Osteoblast (primary cell): ENCODE measurements around the genes ERVW-1, RBM48 and PON1.

DNA sequence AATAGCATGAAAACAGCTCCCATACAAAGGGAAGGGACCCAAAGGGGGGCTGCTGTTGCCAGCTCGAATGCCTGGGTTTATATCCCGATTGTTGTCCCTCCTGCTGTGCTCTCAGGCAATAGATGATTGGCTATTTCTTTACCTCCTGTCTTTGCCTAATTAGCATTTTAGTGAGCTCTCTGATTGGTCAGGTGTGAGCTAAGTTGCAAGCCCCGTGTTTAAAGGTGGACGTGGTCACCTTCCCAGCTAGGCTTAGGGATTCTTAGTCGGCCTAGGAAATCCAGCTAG, at the start of gene ERVW-1:
ERVW-1 (minus strand) TSS at position 54 of the 288 bp plus-strand sequence.
- CAGE, long polyA plus RNA: no peak
- RRBS: no CpG with 5 or more reads among the region's 5 CpGs

- CAGE, long polyA plus RNA: no peak
- RRBS: no CpG with 5 or more reads among the region's 9 CpGs
These were observed 3.6 kb upstream of the ERVW-1 start for GRCh38 chr7:92481166-92481892.

DNA sequence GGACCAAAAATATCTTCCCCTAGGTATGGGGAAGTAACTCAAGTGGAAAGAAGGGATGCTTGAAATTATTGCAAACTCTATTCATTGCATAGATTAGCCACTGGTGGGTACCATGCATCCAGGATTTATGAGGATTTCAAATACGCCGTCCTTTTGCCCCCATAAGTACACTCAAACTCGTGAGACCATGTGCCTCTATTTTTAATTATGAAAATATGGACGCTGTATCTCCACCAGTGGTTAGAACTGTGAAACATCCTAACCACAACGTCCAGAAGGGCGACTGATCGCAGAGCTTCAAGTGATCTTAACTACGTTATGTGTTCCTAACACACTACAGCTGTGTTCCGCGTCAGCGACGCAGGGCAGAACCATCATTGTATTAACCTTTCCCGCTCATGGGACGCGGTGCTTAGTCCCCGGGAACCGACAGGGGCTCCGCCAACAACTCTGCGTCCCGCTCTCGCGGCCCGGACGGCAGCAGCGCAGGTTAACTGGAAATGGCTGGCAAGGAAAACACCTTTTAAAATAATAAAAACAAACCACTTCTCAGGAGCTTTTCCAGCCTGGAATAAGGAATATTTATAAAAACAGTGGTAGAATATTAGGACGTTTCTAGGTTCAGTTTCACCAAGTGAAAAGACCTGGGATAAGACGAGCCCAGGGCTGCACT, 722 bp downstream of the PEX1 start:
- CAGE, long polyA plus RNA: no peak
- RRBS: 2% methylated on average over 8 of the region's 27 CpGs

- CAGE, long polyA plus RNA: start-site peak on the plus strand at chr7:92528784-92528812, 53 and 81 reads in 2 replicates
- RRBS: 2% methylated on average over 15 of the region's 94 CpGs
These were observed at the start of gene RBM48 for GRCh38 chr7:92528135-92529338. RBM48 (plus strand) TSS chr7:92528795.

DNA sequence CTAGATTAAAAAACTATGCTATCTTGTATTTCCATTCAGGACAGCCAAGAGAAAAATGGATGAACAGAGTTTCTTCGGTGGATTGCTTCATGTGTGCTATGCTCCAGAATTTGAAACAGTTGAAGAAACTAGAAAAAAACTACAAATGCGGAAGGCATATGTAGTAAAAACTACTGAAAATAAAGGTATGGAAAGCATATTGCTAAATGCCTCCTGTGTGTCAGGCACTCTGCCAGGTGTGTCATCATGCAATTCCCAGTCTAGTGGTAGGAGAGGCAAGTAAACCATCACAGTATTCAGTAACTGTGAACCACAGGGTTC, 3.7 kb downstream of the RBM48 start:
- CAGE, long polyA plus RNA: no peak
- RRBS: no CpG with 5 or more reads among the region's 2 CpGs

- CAGE, long polyA plus RNA: no peak
- RRBS: no CpG with 5 or more reads among the region's 8 CpGs
These were observed 10.9 kb downstream of the RBM48 start for GRCh38 chr7:92539164-92540290.

GRCh38 chr7:92557402-92557943, 28.9 kb downstream of the RBM48 start:
- CAGE, long polyA plus RNA: no peak
- RRBS: no CpG with 5 or more reads among the region's 5 CpGs

DNA sequence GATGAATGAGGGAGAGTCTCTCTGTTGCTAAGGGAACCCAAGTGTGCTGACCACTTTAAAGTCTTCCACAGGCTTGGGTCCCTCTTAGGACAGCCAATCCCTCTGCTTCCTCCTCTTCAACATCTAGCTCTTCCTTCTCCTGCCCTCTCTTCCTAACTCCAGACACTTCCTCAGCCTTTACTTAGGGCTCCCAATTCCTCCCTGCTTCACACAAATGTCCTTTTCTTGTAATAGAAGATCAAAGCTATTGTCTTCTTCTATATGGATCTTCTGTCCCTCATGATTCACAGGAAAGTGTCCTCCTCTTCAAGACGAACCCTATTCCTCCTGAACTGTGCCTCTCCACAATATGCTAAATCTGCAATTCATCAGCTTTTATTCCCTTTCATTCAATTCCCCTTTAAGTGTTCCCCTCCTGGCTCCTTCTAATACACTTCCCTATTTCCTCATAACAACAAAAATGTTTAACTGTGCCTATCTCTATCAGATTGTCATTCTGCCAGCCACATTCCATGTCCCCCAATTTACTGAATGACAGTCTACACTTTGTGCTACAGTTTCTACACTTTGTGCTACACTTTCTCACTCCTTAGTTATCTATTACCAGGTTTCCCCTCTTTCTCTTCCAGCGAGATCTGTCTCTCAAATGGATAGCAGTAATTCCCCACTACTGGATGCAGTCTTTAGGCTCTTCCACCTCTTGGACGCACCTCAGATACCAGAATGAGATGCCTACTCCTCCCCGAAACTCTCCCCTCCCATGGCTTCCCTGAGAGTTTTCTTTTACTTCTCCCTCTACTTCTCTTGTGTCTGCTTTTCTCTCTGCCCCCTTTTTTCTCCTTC, 37.5 kb downstream of the CDK6 start:
- CAGE, long polyA plus RNA: no peak
- RRBS: no CpG with 5 or more reads among the region's 4 CpGs

DNA sequence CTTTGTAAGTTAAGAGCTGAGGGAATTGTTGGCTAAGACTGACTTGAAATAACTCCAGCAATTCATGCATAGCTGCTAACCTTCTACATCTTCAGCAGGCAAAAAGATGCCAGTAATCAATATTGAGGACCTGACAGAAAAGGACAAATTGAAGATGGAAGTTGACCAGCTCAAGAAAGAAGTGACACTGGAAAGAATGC, 174 bp downstream of the GNGT1 start:
- CAGE, long polyA plus RNA: no peak

- CAGE, long polyA plus RNA: no peak
- RRBS: no CpG with 5 or more reads among the region's 1 CpG
These were observed 97.9 kb upstream of the COL1A2 start for GRCh38 chr7:94296771-94297130.

DNA sequence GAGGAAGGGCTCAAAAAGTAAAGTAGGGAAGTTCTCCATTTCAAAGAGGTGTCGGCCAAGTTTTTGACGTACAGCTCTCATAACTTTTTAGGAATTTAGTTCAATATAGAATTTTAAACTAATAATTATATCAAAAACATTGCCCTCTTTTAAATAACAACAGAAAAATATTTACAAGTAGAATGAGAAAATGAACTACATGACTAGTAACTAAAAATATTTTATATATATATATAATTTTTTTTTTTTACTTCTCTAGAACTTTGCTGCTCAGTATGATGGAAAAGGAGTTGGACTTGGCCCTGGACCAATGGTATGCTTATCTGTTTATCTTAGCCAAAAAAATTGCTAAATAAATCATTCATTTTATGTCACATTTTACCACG, 6.6 kb downstream of the COL1A2 start:
- CAGE, long polyA plus RNA: no peak
- RRBS: no CpG with 5 or more reads among the region's 3 CpGs

- CAGE, long polyA plus RNA: start-site peak on the plus strand at chr7:94427635-94427882, 7,331 and 3,704 reads in 2 replicates
- RRBS: no CpG with 5 or more reads among the region's 14 CpGs
These were observed 32.6 kb downstream of the COL1A2 start for GRCh38 chr7:94426848-94428050.

GRCh38 chr7:94430892-94431535, 36.3 kb downstream of the COL1A2 start:
- CAGE, long polyA plus RNA: no peak
- RRBS: no CpG with 5 or more reads among the region's 2 CpGs

GRCh38 chr7:95323756-95324069, 619 bp downstream of the PON1 start:
- CAGE, long polyA plus RNA: no peak
- RRBS: no CpG with 5 or more reads among the region's 8 CpGs

DNA sequence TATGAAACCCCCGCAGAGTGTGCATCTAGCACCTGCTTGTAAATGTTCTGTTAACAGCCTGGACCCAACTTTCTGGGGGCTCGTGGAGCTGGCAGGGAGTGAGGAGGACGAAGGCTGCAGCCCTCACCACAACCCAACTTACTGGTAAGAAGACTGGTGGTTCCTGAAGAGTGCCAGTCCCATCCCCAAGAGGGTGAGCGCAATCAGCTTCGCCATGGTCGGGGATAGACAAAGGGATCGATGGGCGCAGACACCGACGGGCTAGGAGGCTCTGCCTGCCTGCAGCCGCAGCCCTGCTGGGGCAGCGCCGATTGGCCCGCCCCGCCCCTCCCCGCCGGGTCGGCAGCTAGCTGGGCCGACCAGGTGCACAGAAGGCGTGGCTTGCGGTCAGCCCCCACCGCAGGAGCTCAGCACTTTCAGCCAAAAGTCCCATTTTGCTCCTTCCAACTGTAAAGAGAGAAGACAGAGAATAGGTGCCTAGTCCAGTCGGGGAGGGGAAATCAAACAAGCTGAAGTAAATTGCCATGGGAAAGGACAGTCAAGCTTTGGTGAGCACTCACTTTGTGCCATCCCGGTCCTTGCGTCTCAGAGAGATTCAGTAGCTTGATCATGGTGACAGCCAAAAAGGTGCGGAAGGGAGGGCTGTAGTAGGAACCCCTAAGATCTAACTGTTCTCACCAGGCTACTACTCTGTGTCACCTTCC, at the start of gene PON1:
PON1 (minus strand) TSS at position 273 of the 704 bp plus-strand sequence.
- CAGE, long polyA plus RNA: no peak
- RRBS: no CpG with 5 or more reads among the region's 26 CpGs

DNA sequence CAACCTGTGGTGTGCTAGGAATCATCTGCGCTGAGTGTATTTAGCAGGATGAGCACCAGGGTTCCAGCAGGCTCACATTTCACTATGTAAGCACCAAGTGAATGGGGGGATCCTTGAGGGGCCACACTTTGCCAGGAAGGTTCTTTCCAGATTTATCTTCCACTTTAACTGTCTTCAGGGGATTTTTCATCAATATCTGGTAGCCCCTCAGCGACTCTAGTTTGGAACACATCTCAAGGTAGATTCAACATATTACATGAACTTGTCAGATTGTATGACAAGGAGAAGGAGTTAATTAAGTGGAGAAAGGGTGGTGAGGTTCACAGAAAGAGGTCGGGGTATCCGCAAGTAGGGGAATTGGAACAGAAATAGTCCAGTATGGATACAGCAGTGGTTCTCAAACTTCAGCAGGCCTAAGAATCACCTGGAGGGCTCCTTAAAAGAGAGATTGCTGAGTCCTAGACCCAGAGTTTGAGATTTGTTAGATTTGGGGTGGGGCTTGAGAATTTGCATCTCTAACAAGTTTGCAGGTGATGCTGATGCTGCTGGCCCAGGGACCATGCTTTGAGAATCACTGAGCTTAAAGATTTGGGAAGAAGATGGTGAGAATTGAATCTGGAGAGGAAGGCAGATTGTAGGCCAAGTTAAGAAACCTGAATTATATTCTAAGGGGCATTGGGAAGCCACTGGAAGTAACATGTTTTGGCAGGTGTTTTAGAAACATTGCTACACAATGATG, 3.8 kb upstream of the PON3 start:
- CAGE, long polyA plus RNA: no peak
- RRBS: no CpG with 5 or more reads among the region's 4 CpGs

- CAGE, long polyA plus RNA: no peak
- RRBS: no CpG with 5 or more reads among the region's 1 CpG
These were observed 5.4 kb upstream of the PON3 start for GRCh38 chr7:95401456-95402035.

DNA sequence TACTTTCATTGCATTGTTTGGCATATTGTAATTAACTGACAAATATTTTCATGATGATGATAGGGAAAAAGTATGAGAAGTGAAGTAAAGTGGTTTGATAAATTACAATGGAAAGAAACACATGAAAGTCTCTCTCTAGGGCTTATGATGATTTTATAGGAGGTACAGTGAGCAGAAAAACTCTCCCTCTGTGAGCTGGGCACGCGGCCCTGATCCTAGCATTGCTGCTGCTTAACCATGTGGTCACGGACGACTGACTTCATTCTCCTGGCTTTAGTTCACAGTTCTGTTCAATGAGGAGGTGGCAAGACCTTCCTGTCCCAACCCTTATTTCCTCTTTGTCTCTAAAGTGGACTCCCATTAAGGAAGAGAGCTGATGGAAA, 8.1 kb upstream of the PON3 start:
- CAGE, long polyA plus RNA: no peak
- RRBS: no CpG with 5 or more reads among the region's 4 CpGs

- CAGE, long polyA plus RNA: no peak
- RRBS: no CpG with 5 or more reads among the region's 19 CpGs
These were observed 7.4 kb upstream of the ASB4 start for GRCh38 chr7:95478162-95479021.

- CAGE, long polyA plus RNA: no peak
- RRBS: no CpG with 5 or more reads among the region's 4 CpGs
These were observed 11.9 kb downstream of the PDK4 start for GRCh38 chr7:95584111-95585119.